HGPS cell (cell line): ENCODE measurements around a stretch of chr18.

- RRBS: 100% methylated on average over 1 of the region's 20 CpGs
Measured at GRCh38 chr18:77077853-77078829, 54.4 kb downstream of the MBP start.

DNA sequence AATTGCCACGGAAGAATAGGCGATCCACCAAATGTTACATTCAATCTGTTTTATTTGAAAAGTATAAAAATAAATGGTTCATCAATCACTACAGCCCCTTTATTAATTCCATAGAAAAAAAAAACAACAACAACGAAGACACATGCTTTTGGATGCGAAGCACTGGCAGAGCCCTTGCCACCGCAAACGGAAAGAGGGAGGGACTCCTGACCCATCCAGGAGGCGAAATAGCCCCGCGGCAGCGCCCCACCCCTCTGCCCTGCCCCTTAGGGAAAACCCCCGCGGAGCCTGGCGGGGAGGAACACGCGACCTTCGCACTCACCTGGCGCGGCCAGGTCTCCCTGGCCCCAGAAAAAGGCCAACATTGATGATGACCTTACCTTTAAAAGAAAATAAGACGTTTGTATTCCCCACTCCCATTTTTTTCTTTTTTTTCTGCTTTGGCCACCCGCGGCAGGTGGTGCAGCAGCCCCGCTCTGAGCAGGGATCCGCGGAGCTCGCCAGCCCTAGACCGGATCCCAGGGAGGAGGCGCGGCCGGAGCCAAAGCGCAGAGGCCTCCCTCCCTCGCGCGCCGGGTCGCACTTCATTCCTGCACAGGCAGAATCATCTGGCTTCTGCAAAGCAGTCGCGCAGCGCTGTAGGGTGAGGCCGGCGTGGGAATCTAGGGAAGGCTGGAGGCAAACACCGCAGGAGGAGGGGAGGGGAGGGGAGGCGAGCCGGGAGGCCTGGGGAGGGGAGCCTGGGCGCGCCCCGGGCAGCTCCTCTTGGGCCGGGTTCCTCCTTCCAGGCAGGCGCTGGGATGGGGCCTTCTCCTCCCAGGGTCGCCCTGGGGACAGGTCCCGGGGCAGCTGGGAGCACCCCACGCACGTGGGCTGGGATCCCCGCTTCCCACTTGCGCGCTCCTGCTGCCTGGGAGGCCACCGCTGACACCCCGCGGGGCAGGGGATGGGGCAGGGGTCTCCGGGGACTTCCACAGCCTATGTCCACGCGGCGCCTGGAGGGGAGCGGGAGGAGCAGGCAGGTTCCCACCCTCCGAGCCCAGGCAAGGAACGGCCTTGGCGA, 45.3 kb downstream of the MBP start:
- RRBS: 34% methylated on average over 22 of the region's 66 CpGs

- RRBS: no CpG with 5 or more reads among the region's 11 CpGs
Measured at GRCh38 chr18:77096999-77098004, 35.3 kb downstream of the MBP start.

DNA sequence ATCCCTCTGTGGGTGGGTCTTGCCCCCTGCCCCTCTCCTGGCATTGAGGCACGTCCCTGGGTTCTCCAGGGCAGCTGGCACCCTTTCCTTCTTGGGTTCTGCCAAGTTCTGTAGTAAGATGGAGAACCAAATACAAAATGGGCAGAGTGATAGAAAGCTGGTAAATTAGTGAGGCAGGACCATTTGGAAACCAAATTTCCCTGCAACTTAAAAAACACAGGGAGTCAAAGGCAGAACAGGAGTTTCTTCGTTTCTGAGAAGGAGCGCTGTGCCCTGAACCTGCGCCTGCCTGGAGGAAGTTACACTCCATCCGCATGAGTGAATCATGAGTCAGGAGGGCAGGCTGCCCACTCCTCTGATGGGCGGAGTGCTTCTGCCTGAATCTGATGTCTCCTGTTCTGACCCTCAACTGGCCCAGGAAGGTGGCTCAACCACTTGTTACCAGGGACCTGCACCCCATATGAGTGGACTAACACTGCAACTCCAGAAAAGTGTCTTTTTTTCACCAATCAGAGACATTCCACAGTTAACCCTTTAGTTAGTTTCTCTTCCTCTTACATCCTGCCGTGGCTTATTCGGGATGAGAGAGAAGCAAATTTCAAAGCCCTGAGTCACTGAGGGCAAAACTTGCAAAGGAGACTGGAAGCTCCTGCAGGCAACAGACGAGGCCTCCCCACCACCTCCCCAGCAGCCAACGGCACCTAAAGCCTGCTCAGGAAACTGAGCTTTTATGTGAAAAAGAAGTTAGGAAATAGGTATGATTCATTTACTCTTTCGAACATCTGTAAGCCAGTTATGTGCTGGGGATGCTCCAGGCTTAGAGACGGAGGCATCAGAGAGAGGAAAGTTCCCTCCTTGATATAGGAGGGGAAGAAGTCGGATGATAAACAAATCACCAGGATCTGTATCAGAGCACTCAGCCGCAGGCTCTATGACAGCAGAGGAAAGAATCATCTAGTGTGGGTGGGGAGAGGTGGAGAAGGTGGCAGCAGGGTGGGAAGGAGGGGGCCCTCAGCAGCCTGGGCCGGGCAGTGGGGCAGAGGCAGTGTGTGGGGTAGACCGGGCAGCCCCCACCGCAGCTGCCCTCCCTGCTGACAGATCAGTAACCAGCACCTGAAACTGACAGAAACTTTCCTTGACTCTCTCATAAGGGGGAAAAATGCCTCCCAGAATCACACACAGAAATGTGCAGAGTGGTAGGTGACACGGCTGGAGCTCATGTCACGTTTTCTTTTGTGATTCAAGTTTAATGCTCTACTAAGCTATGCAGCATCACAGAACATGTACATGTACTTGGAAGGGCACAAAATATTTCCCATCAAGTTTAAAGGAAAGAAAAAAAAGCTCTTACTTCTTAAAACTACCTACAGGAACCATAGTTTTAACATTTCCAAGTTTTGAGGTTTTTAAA, 30.9 kb downstream of the MBP start:
- RRBS: no CpG with 5 or more reads among the region's 19 CpGs

DNA sequence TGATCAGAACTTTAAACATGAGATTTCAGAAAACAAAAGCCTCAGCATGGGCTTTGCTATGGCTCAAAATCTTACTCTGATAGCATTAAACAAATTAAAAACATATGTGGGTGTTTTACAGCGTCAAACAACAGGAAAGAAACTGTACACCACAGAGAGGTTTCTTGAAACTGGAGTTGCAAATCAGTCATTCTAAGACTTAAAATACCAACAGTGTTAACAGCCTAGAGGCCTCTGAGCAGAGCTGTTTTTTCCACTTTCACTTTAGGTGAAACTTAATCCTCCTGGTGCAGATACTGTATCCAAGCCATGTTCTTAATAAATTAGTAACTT, 30.0 kb downstream of the MBP start:
- RRBS: no CpG with 5 or more reads among the region's 1 CpG

- RRBS: no CpG with 5 or more reads among the region's 7 CpGs
Measured at GRCh38 chr18:77123786-77124388, 8.7 kb downstream of the MBP start.

- RRBS: 6% methylated on average over 2 of the region's 17 CpGs
Measured at GRCh38 chr18:77366795-77367338, 117.2 kb downstream of the GALR1 start.

- RRBS: no CpG with 5 or more reads among the region's 4 CpGs
Measured at GRCh38 chr18:77622178-77622447, 372.5 kb downstream of the GALR1 start.

- RRBS: no CpG with 5 or more reads among the region's 22 CpGs
Measured at GRCh38 chr18:77993463-77994138, 744.0 kb downstream of the GALR1 start.

DNA sequence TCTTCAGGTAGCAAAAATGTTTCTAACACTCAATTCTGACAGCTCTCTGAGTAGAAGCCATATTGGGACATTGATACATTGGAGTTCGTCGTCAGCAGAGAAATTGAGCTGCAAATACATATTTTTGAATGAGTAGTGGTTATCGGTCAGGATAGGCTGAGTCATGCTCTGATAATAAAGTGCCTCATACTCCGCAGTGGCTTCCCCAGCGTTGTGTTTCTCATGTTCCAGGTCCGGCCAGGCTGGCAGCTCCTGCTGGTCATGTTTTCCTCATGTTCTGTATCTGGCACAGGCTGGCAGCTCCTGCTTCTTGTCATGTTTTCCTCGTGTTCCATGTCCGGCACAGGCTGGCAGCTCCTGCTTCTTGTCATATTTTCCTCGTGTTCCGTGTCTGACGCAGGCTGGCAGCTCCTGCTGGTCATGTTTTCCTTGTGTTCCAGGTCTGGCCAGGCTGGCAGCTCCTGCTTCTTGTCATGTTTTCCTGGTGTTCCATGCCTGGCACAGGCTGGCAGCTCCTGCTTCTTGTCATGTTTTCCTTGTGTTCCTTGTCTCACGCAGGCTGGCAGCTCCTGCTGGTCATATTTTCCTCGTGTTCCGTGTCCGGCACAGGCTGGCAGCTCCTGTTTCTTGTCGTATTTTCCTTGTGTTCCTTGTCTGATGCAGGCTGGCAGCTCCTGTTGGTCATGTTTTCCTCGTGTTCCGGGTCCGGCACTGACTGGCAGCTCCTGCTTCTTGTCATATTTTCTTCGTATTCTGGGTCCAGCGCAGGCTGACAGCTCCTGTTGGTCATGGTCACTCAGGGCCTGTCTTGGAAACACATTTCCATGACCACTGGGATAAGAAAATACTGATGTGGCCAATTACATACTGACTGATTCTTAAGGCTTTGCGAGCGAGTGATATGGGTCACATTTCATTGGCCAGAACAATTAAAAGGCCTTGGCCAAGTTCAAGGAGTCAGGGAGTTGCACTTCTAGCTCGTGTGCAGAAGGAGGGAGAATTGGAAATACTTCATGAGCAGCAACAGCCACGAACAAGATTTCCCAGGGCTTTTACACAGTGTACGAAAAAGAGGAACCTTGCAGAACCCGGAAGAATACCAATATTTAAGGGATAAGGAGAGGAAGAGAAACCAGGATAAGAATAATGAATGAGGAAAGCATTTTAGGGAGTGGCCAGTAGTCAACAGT, 149.1 kb downstream of the ATP9B start:
- RRBS: 93% methylated on average over 4 of the region's 27 CpGs

- RRBS: no CpG with 5 or more reads among the region's 36 CpGs
Measured at GRCh38 chr18:79246196-79247100, 149.3 kb upstream of the NFATC1 start.

GRCh38 chr18:79326734-79327021, 69.1 kb upstream of the NFATC1 start:
- RRBS: no CpG with 5 or more reads among the region's 6 CpGs

DNA sequence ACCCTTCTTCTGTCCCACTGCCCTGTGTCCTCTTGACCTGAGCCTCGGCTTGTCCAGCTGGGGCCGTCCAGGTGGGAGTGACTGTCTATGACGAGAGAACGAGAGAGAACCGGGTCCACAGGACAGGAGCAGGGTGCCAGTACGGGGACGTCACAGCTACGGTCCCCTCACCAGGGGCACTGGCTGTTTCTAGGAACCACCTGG, 13.0 kb upstream of the NFATC1 start:
- RRBS: no CpG with 5 or more reads among the region's 8 CpGs

DNA sequence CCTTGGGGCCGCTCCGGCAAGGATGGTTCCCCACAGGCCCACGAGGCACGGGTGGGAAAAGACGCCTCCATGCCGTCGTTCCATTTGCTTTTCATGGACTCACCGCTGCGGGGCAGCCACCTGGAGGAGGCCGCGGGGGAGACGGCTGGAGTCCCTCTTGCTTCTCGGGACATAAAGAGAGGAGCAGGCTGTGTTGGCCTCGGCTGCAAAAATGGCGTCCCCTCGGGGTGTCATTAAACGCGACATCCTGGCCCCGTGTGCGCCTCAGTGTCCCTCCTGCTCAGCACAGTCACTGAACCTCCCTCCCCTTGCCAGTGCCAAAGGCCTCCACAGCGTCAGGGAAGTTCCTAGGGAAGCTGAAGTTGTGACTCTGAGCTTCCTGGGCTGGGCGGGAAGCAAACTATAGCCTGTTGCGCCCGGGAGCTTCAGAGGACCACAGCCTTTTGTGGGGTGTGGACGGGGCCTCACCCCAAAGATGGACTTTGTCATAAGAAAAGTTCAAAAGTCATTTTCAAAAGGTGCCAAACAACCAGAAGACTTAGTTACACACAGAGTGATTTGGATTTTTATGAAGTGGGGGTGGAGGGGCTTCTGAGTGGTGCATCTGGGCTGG, 63.6 kb downstream of the NFATC1 start:
- RRBS: no CpG with 5 or more reads among the region's 25 CpGs

DNA sequence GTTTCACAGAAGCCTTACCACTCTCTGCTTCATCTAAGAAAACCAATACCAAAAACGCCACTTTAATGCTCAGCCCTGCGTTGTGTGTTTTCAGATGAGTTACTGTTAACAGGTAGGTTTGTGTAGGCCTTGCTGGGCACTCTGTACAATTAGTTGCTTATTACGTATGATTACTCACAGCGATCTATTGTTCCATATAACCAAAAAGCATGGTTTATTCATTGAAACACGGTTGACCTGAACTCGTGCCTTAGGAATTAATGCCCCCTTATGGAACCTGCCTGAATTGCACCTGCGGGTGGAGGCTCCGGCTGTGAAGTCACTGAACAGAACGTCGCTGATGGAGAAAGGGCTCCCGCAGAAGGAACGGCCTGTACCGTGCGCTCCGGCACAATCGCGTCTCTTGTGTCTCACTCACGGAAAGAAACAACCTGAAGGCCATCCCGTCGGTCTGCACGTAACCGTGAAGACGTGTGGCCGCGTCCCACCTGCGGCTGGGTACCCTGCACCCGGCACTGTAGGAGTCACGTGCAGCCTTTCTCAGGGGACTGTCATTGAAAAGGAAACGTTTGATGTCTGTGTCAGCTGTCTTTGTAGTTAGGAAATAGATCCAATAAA, 133.1 kb downstream of the NFATC1 start:
- RRBS: 71% methylated on average over 12 of the region's 29 CpGs

DNA sequence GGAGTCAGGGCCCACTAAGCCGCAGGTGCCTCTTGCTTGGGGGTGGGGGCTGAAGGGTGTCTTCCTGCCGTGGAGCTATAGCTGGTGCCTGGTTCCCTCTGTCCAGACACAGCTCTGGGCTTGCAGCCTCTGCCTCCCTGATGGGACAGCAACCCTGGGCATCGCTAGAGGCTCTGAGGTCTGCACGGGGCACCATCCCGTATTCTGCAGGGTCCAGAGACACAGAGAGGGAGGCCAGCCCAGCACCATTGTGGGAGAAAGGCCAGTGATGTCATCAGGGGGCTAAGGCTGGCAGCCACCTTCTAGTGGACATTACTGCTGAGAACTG, 101.4 kb upstream of the CTDP1 start:
- RRBS: no CpG with 5 or more reads among the region's 5 CpGs

- RRBS: 0% methylated on average over 3 of the region's 11 CpGs
Measured at GRCh38 chr18:79679907-79679966, 134 bp downstream of the CTDP1 start.

- RRBS: no CpG with 5 or more reads among the region's 11 CpGs
Measured at GRCh38 chr18:79683272-79683761, 3.7 kb downstream of the CTDP1 start.

GRCh38 chr18:79733752-79734551, 54.3 kb downstream of the CTDP1 start:
- RRBS: no CpG with 5 or more reads among the region's 26 CpGs

DNA sequence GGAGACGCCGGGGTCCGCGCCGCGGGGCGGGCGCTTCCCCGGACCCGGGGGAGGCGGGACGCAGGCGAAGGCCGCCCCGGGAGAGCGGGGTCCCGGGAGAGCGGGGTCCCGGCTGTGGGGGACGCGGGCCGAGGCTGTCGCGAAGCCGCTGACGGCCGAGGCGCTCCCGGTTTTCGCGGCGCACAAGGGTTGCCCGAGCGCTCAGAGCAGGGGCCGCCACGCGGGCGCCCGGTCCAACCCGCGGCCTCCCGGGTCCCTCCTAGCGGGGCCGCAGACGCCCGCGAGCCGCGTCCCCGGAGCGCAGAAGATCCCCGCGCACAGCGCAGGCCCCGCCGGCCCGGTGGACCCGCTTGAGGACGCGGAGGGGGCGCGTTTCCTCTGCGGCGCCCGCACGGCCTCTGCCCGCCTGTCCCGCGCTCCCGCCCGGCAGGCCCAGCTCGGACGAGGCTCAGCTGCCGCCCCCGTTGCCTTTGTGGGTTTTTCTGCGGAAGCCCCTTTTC, 9.8 kb upstream of the KCNG2 start:
- RRBS: 8% methylated on average over 50 of the region's 76 CpGs